Temporal lobe (tissue), 2 donors: ENCODE data around the genes NCOR1 and CENPV.

DNA sequence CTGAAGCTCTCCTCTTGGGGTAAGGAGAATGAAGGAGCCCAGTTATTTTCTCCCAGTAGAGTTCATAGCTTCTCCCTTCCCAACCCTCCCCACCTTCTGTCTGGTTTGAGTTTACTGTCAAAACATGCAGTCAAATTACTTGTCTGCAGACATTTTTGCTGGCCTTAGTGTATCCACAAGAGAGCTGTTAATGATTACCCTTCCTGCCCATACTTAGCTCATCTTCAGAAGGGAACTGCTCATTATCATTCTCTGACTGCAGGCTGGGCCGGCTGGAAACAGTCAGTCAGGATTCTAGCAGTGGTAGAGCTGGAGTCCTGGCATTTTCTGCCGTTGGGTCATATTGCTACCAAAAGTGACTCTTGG is 460.1 kb downstream of the HS3ST3B1 start:
- RAMPAGE, long total RNA: no peak

DNA sequence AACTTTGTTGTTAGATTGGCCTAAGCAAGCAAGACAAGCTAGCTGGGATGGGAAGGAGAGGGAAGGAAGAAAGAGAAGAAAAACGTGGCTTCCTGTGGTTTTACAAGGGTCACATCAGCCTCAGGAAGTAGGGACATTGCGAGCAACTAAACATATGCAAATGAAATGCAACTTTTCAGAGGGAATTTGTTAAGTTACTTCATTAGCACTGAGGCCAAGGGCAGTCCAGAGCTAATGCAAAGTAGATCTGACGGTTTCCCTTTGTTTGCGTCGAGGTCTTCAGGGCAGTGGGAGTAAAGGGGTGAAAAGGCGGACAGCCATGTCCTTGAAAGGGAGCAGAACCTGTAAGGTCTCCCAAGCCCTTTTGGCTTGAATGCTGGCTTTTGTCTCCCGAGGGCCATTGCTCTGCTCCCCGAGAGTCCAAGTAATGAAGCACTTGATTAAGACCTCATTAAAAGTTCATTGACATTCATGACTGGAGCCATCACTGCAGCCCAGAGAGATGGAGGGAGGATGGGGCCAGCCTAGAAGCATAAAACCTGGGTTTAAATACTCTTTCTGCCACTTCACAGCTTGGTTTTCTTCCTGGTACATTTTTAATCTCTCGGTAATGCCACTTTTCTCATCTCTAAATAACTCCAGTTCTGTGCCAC is 84.9 kb downstream of the PMP22 start:
- RAMPAGE, long total RNA: no peak

- RAMPAGE, long total RNA: no peak
Observed at GRCh38 chr17:15257123-15257744, 7.9 kb downstream of the PMP22 start.

DNA sequence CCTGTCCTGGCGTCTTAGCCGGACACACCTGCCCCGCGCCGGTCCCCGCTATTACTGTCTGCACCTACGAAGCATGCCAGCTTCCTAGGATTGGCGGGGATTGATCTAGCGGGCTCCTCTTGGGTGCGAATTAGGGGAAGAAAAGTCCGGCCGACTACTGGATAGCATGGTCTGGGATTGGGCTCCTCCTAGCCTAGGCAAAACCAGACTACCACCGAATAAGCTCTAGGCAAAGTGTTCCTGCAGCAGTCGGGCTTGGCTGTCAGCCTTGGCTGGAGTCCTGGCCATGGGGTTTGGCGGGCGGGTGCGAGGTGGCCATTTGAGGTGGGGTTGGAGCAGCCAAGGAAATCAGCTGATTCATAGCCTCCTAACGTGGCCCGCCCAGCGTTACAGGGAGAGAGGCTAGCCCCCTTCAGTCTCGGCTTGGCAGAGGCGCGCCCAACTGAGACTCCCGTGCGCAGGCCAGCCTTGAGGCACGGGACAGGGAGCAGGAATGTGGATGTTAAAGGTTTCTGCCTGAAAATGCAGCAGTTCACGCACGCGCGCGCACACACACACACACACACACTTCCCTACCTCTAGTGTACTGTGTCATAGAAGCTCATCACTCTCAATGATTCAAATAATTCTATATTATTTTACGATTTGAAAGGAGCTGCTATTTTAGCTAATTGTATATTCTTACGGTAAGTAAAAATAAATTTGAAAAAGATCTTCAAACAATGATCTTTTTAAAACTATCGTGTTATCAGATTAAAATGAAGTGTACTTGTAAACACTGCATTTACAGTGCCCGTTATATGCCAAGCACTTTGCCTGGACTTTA is 1.9 kb downstream of the PMP22 start:
- RAMPAGE, long total RNA: no peak

GRCh38 chr17:15377435-15378104 is 36.2 kb upstream of the TEKT3 start:
- RAMPAGE, long total RNA: no peak

GRCh38 chr17:15433274-15433758 is 34.1 kb downstream of the CDRT4 start:
- RAMPAGE, long total RNA: no peak

- RAMPAGE, long total RNA: no peak
Observed at GRCh38 chr17:15651206-15652165, 32.0 kb upstream of the FBXW10B start.

DNA sequence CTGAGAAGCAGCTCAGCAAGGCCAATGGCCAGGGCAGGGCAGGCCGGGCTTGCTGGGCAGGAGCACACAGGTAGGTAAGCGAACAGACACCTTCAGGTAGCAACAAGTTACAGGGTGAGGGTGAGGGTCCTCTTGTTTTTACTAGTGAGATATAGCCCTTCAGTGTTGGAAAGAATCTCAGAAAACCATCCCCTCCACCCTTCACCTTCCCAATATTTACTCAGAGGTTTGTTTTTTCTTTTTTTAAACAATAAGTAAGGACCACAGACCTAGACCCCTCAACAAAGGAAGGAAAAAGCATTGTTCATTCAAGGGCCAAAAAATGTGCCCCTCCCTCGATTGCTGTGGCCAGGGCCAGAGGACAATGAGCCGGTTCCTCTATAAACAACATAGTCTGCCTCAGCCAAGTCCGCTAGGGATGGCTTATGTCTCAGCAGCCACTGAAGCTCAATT is 24.2 kb downstream of the TRIM16 start:
- RAMPAGE, long total RNA: no peak

GRCh38 chr17:15945583-15946545 is 934 bp downstream of the ADORA2B start:
- RAMPAGE, long total RNA: no peak

DNA sequence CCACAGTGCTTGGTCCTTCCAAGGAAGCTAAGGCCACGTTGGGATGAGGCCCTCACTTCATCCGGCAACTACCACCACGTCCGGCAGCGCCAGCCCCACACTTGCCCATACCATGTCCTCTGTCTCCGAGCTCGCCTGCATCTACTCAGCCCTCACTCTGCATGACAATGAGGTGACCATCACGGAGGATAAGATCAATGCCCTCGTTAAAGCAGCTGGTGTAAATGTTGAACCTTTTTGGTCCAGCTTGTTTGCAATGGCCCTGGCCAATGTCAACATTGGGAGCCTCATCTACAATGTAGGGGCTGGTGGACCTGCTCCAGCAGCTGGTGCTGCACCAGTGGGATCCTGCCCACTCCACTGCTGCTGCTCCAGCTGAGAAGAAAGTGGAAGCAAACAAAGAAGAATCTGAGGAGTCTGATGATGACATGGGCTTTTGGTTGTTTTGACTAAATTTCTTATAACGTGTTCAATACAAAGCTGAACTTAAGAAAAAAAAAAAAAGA is 44.9 kb downstream of the TTC19 start:
- RAMPAGE, long total RNA: no peak

GRCh38 chr17:16071433-16071780 is 71.8 kb downstream of the TTC19 start:
- RAMPAGE, long total RNA: no peak

DNA sequence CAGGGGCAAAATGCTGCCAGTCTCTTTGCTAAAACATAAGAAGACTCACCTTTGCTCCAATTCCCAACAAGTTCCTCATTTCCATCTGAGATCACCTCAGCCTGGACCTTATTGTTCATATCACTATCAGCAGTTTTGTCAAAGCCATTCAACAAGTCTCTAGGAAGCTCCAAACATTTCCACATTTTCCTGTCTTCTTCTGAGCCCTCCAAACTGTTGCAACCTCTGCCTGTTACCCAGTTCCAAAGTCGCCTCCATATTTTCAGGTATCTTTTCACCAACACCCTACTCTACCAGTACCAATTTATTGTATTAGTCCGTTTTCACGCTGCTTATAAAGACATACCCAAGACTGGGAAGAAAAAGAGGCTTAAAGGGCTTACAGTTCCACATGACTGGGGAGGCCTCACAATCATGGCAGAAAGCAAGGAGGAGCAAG is 99.7 kb downstream of the NCOR1 start:
- RAMPAGE, long total RNA: no peak

DNA sequence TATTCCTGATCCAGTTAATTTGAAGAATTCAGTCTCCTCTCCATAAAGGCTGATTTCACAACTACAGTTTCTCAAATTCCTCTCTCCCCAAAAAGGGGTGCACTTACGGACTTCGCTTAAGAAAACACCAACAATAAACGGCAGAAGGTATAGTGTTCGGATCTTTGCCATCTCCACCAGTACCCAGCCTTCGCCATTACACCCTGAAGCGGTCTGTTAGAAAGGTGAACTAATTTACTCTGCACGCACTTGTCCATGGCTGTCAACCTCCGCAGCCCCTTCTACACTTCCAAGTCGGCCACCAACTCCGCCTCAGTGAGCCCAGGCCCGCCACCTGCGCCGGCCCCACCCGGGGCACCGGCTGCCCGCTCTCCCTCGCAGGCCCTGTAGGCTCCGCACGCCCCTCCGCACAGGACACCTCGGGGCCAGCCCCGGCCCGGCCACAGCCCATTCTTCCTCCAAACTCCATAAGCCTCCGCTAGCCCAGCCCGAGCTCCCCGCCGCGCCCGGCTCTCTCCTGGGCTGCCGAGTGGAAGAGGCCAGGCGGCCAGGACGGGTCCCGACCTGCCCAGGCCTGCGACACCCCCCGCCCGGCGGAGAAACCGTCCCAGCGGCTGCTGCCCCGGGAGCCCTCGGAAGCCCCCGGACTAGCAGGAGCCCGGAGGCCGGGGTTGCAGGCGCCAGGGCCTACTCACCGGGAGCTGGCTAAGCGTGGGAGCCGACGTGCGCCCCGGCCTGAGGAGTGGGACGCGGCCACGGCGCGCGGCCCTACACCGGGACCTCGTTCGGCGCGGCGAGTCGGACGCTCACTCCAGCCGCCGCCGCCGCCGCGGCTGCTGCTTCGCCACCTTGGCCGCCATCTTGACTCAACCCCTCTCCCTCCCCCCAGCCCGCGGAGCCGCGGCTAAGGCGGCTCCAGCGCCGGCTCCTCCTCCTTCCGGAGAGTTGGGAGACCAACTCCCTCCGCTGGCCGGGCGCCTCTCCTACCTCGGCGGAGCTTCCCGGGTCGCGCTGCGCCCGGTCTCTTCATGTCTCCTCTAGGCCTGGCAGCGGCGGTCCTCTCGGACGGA is at the start of gene NCOR1:
Gene NCOR1 (minus strand): TSS at position 868 of the 1,070 bp plus-strand sequence.
- RAMPAGE, long total RNA: no peak

GRCh38 chr17:16272889-16273475 is 56.0 kb downstream of the PIGL start:
- RAMPAGE, long total RNA: no peak

GRCh38 chr17:16352964-16354015 is at the start of gene CENPV:
Gene CENPV (minus strand): TSS chr17:16353469.
- RAMPAGE, long total RNA: no peak

DNA sequence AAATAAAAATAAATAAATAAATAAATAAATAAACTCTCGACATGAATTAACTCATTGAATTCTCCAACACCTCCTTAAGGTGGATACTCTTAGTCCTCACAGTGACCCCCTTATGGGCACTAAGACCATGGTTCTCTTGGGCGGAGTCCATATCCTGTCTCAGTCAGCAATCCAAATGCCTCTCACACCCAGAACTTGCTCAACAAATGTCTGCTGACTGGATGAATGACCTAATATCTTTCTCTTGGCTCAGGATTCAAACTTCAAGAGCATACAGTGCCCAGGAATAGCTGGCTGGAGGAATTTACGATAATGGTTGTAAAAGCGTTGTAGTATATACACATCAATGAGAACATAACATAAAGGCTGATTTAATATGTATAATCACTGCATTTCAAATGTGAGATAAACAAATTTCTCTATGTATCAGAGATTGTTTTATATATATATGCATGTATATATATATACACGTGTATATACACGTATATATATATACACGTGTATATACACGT is 6.7 kb upstream of the UBB start:
- RAMPAGE, long total RNA: no peak

- RAMPAGE, long total RNA: no peak
Observed at GRCh38 chr17:16398436-16399138, 16.8 kb upstream of the TRPV2 start.

- RAMPAGE, long total RNA: no peak
Observed at GRCh38 chr17:16455723-16456529, 36.1 kb downstream of the LRRC75A start.

- RAMPAGE, long total RNA: no peak
Observed at GRCh38 chr17:16464535-16465145, 27.4 kb downstream of the LRRC75A start.

DNA sequence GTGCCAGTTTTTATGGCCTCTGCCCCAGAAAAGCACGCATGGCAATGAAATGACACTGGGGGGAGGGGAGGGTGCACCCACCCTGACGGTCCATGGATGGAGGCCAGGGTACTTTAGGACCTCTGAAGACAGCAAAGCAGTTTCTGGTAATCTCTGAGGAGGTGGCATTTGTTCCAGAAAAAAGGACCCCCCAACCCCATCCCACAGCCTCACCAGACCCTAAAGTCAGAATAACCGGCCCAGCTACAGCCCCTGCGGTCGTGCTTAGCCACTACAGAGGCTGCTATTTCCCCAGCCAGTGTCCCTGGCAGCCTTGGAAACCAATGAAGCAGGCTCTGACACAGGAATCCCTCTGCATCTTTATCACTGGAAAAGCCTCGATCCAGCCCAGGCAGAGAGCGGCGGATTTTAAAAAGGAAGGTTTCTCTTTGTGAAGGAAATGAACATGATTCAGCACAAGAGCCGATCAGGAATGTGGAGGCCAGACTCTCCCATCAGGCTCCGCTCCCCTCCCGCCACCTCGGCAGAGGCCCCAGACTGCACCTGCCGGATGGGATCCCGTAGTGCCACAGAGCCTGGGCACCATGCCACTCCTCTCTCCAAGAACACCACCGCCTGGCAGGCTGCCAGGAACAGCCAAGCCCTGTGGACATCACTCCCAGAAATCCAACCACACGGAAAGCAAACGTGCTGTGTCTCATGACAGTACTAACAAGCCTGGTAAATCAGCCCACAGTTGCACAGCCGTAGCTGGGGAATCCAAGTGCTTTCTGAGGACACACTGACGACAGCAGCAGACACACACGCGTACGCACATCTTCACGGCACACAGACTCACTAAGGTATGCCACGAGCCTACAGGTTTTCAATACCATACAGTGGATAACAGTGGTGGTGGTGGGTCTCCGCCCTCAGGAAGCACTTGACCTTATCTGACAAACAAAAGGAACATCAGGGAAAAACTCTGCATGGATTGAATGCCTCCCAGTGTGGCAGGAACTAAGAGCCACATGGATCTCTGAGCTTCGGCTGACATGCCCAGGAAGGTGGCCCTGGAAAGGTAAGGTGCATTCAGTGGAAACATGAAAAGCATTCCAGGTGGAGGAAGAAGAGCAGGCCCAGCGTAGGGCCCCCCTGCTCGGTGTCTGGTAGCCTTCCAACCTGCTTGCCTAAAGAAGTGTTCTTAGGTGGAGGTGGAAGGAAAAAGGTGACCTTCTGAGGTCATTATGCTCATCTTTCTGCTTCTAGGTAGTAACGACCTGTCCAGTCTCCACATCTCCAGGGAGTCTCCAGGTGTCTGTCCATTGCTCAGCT is 5.4 kb downstream of the LRRC75A start:
- RAMPAGE, long total RNA: no peak